ENCODE measurements around a stretch of chr2.

- PRO-cap, result no peak
Observed at GRCh38 chr2:119264705-119265601, 41.3 kb downstream of the STEAP3 start.

- PRO-cap, result no peak
Observed at GRCh38 chr2:119283662-119284582, 60.3 kb downstream of the STEAP3 start.

GRCh38 chr2:119365643-119366119 is 953 bp downstream of the C2orf76 start:
- PRO-cap, result no peak

- PRO-cap, result no peak
Observed at GRCh38 chr2:119485267-119486239, 38.7 kb downstream of the SCTR start.

GRCh38 chr2:119734258-119734844 is 25.4 kb upstream of the PTPN4 start:
- PRO-cap, result no peak

DNA sequence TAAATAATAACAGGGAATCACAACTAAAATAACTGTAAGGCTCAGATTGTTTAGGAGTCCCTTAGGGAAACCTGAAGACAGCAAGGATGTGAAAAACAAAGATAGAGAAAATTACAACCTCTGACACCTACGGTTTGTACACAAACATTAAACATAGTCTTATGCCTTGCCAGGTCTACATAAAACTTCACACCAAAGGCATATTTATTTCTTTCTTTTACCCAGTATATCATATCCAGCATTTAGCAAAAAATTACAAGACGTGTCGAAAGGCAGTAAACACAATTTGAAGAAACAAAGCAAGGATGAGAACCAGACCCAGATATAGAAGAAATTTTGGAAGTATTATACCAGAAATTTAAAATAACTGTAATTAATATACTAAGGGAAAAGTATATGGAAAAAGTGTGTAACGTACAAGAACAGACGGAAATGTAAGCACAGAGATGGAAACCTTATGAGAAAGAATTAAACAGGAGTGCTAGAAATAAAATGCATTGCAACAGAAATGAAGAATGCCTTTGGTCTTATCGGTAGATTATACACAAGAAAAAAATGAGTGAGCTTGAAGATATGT is 111.5 kb upstream of the EPB41L5 start:
- PRO-cap, result no peak

GRCh38 chr2:120216603-120217101 is 6.5 kb downstream of the TMEM185B start:
- PRO-cap, result no peak

DNA sequence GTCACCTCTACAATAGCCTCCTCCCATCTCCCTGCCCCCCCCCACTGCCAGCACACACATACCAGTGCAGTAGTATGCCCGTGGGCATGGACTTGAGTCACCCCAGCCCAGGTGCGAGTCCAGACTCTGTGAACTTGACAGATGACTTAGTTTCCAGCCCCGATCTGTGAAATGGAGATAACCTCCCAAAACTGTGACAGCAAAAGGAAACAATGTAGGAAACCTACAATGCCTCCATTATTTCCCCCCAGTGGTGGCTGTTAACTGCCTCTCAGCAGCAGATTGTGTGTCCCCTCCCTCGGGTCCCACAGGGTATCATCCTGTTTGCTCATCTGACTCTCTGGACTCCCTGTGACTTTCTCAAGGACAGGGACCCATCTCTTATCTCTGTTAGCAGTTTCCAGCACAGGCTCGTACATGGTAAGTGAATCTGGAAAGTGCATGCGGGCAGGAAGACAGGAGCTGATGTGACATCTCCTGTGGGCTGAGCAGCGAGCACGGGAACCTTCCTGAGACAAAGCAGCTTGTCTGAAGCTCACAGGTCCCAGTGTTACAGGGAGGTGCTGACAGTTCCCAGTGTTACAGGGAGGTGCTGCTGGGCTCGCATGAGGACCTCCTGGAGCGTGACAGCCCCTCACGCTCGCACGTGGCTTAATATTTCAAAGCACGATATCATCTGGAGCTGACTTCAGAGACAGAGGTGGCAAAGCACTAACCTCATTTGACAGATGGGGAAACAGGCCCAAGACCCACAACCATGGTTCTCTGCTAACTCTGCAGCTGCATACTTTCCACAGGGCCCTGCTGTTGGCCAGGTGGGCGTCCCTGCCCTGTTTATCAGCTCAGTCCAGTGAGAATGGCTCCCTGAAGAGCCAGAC is 4.3 kb upstream of the TMEM185B start:
- PRO-cap, result no peak

- PRO-cap, result no peak
Observed at GRCh38 chr2:120260131-120260845, 7.6 kb downstream of the RALB start.

- PRO-cap, result no peak
Observed at GRCh38 chr2:120521964-120522889, 176.3 kb downstream of the INHBB start.

GRCh38 chr2:120548633-120548986 is 187.1 kb upstream of the GLI2 start:
- PRO-cap, result no peak

- PRO-cap, result no peak
Observed at GRCh38 chr2:120630063-120630748, 105.5 kb upstream of the GLI2 start.

DNA sequence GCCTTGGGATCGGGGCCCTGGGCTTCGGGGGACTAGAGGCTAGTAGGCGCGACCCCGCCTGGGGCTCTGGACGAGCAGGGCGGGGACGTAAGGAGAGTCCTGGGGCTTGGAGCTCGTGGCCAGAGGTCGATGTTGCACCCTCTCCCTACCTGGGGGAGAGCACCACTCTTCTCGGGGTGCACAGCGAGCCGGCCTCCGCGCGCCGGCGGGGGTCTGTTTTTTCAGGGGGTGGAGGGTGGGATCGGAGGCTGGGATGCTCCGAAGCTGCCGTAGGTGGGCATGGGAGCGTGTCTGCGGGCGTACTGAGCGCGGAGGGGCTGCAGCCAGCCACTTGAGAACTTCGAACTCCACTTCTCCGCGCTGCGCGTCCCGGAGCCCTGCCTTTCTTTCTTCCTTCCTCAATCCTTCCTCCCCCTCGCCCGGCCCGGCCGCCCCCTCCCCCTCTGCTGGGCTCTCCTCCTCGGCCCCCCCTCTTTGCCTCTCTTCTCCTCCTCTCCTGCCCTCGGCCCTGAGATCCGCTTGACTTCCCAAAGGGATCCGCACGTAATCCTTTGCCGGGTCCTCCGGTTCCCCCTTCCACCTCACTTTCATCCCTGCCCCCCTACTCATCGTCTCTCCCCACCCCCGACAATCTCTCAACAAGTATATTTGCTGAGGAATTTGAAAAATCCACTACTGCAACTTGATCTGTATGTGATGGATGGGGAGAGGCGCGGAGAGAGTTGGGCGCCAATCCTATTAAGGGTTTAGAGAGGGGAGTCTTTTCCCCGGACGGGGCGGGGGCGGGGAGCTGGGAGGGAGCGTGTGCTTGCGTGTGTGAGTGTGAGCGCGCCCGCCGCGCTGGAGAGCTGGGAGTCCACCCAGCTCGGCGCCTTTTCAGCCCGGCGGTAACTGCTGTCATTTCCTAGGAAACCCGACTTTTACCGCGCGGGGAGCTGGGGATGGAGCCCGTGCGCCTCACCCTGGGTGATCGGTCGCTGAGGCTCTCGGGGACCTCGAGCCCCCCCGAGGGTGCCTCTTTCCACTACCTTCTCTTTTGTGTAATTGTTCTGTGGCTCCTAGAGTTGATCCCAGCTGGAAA is 1.1 kb downstream of the GLI2 start:
- PRO-cap, result no peak

DNA sequence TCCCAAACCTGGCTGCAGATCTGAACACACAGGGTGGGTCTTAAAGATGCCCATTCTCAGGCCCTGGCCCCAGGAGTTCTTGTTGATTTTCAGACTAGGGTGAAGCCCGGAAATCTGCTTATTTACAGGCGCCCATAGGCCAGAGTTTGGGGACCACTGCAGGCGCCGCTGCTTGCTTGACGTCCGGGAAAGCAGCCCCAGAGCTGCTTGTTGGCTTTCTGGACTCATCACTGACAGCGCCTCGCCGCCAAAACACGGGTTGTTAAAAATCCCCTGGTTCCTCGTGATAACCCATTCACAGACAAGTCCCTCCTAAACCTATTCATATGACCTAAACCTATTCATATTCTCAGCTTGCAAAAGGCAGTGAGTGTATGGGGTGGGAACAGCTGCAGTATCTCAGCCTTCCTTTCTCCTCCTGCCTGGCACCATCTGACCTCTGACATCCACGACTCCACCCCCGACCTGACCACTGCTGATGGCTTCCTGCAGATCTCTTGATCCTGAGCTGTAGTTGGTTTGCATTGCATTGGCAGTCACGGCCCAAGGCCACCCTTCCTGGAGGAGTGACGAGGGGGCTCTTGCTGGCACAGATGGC is 198.4 kb downstream of the GLI2 start:
- PRO-cap, result bidirectional peak, plus-strand start at position 369 of the sequence, minus-strand start at position 232 of the sequence

- PRO-cap, result no peak
Observed at GRCh38 chr2:121203637-121204225, 81.3 kb downstream of the TFCP2L1 start.

DNA sequence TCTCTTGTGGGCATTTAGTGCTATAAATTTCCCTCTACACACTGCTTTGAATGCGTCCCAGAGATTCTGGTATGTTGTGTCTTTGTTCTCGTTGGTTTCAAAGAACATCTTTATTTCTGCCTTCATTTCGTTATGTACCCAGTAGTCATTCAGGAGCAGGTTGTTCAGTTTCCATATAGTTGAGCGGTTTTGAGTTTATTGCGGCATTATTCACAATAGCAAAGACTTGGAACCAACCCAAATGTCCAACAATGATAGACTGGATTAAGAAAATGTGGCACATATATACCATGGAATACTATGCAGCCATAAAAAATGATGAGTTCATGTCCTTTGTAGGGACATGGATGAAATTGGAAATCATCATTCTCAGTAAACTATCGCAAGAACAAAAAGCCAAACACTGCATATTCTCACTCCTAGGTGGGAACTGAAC is 154.5 kb upstream of the TFCP2L1 start:
- PRO-cap, result no peak

- PRO-cap, result no peak
Observed at GRCh38 chr2:121555093-121555484, 94.2 kb downstream of the CLASP1 start.

- PRO-cap, result no peak
Observed at GRCh38 chr2:122748356-122748995, 993.0 kb downstream of the TSN start.

- PRO-cap, result no peak
Observed at GRCh38 chr2:123133686-123134112, 891.4 kb upstream of the CNTNAP5 start.

GRCh38 chr2:123390651-123391087 is 634.4 kb upstream of the CNTNAP5 start:
- PRO-cap, result no peak

All from pulmonary lymph node (tissue), 1 donor.